Epithelial cell of esophagus (primary cell): ENCODE data around the gene FAM171B.

DNA sequence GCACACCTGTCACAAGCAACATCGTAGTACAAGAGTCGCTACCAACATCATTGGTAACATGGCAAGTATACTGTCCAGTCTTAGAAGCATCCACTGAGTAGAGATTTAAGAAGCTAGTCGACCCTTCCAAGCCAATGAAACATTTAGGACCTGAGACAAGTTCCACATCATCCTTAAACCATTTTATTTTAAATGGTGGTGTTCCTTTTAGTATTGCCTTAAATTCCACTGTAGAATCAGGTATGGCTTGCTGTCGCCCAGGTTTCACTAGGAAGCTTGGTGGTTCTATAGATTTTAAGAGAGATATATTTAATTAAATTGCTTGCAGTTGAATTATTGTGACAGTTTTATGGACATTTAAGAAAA, 79.7 kb downstream of the TTN start:
- RRBS, result no CpG with 5 or more reads among the region's 4 CpGs

DNA sequence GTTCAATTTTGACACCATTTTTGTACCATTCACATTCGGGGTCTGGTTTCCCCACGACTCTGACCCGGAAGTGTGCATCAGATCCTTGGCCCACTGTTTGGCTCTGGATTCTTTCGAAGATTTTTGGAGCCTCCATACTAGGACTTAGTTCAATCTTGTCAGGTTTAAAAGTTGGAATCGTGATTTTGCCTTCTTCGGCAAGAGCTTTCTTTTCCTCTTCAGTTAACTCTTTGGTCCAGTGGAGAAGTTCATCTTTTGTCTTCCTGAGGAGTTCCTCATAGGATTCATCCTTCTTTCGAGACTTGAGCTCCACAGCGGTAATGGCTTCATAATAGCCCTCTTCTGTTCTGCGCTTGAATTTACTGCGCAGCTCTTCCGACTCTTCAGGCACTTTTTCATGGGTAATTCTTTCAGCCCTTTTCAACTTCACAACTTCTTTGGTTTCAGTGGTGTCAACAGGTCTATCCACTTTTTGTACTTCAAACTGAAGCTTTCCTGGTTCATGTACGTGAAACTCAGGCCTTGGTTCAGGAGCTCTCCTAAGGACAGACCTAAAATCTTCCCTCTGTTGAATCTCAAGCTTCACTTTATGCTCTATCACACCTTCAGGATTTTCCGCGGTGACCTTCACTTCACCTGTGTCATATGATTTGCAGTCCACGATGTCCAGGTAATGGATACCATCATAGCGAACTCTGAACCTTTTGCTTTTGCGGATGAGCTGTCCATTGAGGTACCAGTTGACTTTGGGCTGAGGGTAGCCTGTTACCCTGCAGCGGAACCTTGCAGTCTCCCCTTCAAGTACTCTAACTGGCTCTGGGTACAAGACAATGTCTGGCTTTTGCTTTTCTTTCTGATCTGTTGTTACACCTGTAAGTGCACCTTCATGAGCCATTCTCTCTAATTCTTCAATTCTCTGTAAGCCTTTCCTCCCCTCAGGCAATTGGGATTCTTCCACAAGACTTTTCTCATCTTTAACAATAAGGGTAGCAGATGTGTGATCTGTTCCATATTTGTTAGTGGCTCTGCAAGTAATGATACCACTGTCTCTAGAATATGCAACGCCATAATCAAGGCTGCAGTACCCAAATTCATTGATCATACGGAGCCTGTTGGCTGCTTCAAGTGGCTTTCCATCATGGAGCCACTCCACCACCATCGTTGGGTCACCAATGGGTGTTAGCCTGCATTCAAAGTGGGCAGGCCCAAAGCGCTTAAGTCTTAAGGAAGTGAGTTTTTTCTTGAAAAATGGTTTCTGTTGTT, 31.3 kb downstream of the TTN start:
- RRBS, result 88% methylated on average over 3 of the region's 22 CpGs

DNA sequence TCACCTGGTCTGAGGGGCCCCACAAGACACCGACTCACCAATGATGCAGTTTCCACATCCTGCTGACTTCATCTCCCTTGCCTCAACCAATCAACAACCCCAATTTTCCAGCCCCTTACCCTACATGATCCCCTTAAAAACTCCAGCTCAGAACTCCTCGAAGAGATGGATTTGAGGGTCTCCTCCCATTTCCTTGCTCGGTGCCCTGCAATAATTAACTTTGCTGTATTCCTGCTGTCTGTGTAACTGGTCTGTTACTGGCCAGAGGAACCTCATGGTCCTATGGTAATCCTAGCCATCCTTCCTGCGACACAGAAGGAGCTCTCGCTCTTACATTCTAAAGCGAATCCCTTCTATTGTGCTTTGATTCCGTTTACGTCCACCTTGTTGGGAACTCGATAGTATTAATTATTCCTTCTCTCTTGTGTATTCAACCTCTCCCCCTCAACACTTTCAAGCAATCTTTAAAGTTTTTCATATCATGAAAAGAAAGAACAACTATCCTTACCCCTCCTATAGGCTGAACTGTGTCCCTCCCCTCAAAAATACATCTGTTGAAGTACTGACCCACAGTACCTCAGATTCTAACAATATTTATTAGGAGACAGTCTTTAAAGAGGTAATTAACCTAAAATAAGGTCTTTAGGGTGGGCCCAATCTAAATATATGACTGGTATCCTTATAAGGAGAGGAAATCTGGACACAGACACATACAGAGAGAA, 89.9 kb upstream of the CCDC141 start:
- RRBS, result no CpG with 5 or more reads among the region's 9 CpGs

- RRBS, result no CpG with 5 or more reads among the region's 5 CpGs
Observed at GRCh38 chr2:180033748-180034744, 26.9 kb upstream of the CWC22 start.

DNA sequence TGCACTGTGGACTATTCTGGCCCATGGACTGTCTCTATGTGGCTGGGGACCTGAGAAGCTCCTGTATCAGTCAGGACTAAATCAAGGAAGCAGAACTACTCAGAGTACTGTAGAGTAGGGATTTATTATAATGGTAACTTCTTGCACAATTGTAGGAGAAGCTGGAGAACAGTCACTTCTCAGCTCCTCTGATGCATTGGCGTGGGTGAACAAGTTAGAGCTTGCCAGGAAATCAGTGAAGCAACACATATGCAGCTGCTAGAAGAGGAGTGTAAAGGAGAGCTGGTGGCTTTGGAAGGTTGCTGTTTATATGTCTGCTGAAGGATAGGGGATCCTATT, 215.5 kb upstream of the CWC22 start:
- RRBS, result no CpG with 5 or more reads among the region's 1 CpG

GRCh38 chr2:180656297-180656850, 324.0 kb upstream of the UBE2E3 start:
- RRBS, result no CpG with 5 or more reads among the region's 1 CpG

DNA sequence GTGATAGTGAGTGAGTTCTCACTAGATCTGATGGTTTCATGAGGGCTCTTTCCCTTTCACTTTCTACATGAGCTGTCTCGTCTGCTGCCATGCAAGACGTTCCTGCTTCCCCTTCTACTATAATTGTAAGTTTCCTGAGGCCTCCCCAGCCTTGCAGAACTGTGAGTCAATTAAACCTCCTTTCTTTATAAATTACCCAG, 42.9 kb upstream of the UBE2E3 start:
- RRBS, result no CpG with 5 or more reads among the region's 2 CpGs

DNA sequence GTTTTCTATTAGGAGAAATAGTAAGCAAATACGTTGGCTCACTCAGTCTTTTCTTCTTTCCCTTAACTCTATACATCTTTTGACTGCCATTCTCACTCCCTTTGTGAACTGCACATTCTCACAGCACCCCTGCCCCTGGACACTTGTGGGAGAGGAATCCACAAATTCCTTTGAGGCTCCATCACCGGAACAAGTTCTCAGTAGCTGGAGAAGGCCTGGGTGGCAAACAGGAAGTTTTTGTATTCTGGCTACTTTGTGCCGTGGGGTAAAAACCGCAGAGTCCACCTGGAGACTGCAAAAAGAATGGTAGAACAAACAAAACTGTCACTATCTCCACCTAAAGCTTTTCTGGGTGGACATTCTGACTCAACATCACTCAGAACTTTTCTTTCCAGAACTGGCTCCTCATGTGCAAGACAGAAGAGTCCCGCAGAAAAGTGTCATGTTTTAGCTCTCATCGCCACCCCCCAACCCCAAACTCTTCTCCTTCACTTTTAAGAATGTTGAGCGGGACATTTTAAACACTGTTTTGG, 964 bp upstream of the UBE2E3 start:
- RRBS, result no CpG with 5 or more reads among the region's 7 CpGs

DNA sequence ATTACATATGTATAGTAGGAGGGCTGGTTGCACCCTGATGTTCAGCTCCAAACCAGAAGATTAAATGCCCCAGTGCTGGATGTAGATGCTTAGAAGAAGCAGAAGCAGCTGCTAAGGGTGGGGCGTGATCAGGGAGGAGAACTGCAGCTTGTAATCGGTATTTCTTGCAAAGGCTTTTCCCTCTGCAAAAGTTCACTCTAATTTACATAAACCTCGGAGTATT, 145.3 kb upstream of the ITGA4 start:
- RRBS, result no CpG with 5 or more reads among the region's 3 CpGs

- RRBS, result no CpG with 5 or more reads among the region's 3 CpGs
Observed at GRCh38 chr2:181466995-181467728, 10.0 kb downstream of the ITGA4 start.

DNA sequence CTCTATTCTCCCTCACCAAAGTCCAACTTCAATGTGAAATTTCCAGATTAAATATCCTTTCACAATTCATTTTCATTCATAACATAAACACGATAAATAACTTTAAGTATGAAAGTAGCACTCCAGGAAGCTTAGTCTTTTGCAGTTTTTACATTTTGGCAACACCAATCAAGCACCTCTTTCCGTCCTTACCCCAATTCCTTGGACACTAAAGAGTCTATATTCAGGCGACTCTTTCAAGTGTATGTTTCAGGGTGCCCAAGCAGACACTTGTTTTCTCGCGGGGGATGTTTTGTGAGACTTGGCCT, 354 bp upstream of the ITPRID2 start:
- RRBS, result no CpG with 5 or more reads among the region's 5 CpGs

DNA sequence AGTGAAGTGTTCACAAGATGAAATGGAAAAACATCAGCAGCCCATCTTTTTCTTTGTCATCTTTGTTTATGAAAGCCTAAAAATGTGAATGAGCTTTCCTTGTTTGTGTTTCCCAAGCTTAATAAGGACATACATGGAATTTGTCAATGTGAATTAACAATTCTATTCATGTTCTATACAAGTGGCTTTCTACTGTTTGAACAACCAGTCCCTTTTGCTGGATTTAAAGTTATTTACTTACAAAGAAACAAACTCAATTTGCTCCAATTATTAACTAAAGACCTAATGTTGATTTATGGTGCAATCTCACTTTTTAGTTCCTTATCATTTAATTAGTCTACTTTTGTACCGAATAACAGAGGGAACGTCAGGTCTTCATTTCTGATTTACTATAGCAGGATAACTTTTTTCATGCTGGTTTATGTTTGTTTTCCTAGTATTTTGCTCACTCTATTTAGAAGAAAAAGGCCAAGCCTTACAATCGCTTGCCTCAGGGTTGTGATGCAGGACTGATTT, 41.9 kb upstream of the PPP1R1C start:
- RRBS, result no CpG with 5 or more reads among the region's 3 CpGs

GRCh38 chr2:182050463-182051034, 64.9 kb downstream of the PPP1R1C start:
- RRBS, result no CpG with 5 or more reads among the region's 2 CpGs

DNA sequence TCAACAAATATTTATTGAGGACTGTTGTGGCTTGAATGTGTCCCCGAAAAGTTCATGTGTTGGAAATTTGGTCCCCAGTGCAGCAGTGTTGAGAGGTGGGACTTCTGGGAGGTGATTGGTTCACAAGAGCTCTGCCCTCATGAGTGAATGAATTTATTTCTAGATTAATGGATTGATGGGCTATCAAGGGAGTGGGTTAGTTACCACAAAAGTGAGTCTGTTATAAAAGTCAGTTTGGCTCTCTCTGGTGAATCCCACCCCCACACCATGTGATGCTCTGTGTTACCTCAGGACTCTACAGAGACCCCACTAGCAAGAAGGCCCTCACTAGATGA, 46.8 kb upstream of the FRZB start:
- RRBS, result no CpG with 5 or more reads among the region's 1 CpG

DNA sequence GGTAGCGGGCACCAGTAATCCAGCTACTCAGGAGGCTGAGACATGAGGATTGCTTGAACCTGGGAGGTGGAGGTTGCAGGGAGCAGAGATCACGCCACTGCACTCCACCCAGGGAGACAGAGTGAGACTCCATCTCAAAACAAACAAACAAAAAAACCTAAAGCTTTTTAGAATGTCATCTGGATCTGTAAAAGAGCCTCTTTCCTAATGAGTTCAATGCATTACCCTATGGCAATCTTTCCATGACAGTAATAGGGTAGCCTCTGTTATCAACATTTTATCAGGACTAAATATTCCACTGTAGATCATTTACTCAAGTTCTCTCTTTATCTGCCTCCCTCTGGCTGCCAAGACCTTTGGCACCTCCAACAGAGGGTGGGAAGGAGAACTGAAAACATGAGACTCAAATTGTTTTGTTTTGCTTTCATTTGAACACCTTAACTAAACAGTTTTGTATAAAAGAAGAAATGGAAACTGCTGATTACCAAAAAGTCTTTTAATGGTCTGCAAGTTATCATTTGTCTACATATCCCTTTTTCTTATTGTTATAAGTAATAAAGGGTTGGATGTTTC, 18.6 kb upstream of the NCKAP1 start:
- RRBS, result no CpG with 5 or more reads among the region's 2 CpGs

DNA sequence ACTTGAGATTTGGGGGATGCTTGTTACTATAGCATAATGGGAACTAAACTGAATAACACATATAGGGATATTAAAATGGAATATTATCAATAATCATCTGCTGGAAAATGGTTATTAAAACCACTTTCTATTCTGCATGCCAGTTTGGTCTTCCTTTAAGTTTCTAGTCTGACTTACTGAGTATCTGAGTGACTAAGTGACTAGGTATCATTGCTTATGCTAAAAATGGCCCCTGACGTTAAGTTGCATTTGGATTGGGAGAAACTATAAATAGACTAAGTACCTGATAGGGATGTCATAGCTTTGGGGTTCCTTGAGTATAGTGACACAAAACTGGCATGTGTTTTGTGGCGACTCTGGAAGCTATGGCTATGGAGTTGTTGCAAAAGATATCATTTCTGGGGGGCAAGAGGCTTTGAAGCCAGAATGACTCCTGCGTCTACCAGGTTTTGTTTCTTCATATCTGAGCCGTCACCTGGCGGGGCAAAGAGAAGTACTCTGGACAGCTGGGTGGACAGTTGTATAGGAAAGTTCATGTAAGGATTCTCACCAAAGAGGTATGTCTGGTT, 17.8 kb downstream of the ITGAV start:
- RRBS, result no CpG with 5 or more reads among the region's 5 CpGs

GRCh38 chr2:186679476-186680268, 14.2 kb upstream of the FAM171B start:
- RRBS, result no CpG with 5 or more reads among the region's 3 CpGs

GRCh38 chr2:186693630-186694776, at the start of gene FAM171B:
TSS of gene FAM171B (plus strand) at chr2:186694060.
- RRBS, result 2% methylated on average over 36 of the region's 69 CpGs

- RRBS, result no CpG with 5 or more reads among the region's 1 CpG
Observed at GRCh38 chr2:187541030-187541592, 13.1 kb downstream of the TFPI start.

GRCh38 chr2:187548887-187549596, 5.2 kb downstream of the TFPI start:
- RRBS, result no CpG with 5 or more reads among the region's 2 CpGs